LHCN-M2 (cell line): ENCODE measurements around a stretch of chr14.

- RAMPAGE, long total RNA: no peak
Measured at GRCh38 chr14:100165293-100165831, 5.9 kb upstream of the DEGS2 start.

DNA sequence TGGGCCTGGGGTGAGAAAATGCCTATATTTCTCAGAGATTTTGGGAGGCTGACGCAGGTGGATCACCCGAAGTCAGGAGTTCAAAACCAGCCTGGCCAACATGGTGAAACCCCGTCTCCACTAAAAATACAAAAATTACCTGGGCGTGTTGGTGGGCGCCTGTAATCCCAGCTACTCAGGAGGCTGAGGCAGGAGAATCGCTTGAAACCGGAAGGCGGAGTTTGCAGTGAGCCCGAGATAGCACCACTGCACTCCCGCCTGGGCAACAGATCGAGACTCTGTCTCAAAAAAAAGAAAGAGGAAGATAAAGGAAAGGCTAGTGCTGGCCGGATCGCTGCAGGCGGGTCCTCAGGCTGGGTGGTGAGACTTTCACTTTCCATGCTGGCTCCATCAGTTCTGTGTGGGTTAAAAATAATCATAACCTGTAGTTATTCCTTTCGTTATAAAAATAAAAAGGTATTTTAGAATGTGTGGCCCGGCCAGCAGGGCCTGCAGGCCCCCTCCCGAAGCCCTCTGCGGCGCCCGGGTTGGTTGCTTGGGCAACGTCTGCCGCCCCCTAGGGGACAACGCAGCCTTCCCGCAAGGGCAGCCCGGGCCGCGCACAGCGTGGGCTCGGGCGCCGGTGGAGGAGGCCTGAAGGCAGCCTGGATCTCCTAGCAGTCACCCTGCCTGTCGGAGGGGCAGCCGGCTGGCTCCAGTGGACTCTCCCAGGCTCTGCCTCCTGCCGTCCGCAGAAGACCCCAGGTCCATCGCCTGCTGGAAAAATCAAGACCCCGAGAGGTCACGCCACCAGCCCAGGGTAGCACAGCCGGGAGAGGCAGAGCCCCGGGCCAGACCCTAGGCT, 5.1 kb upstream of the SLC25A47 start:
- RAMPAGE, long total RNA: no peak

DNA sequence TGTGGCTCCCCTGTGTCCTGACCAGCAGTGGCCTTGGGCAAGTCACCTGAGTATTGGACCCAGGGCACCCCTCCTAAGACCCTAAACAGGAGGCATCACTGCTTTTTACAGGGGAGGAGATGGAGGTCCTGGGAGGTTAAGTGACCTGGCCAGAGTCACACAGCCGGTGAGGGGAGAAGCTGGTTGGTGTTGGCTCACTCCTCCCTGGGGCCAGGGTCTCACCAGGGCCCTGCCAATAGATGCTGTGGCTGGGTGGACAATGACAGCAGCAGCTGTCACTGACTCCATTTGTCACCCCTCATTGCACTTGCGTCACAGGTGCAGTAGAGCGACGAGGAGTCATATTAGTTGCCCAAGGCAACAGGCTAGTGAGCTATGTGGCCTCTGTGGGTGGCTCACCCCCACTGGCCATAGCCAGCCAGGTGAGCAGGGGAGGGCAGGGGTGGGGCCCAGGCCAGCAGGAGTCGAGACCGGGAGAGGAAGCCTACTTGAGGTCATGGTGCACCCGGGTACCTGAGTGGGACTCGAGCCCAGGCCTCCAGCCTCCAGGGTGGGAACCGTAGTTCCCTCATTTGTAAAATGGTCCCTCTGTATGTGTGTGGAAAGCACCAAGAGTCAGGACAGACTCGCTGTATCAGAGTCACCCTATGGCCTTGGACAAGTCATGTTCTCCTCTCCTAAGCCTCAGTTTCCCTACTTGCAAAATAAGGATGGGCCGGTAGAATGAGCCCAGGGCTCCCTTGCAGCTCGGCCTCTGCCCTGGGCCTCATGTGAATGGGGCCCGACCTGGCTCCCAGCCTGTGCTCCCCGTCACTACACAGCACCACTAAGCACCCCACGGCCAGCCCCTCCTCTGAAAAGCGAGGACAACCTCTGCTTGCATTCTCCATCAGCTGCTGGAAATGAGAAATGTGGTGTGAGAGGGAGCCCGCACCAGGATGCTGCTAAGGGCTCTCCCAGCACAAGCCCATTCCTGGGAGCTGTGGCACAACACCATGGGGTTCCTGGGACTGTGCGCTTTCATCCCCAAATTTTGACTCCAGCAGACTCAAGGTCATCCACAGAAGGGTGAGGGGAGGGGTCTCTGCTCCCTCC, 9.9 kb downstream of the SLC25A47 start:
- RAMPAGE, long total RNA: no peak

GRCh38 chr14:100376830-100377428, 644 bp downstream of the WDR25 start:
- RAMPAGE, long total RNA: no peak

GRCh38 chr14:100567600-100568593, 19.3 kb downstream of the BEGAIN start:
- RAMPAGE, long total RNA: no peak

- RAMPAGE, long total RNA: no peak
Measured at GRCh38 chr14:100645728-100646097, 58.5 kb upstream of the BEGAIN start.

DNA sequence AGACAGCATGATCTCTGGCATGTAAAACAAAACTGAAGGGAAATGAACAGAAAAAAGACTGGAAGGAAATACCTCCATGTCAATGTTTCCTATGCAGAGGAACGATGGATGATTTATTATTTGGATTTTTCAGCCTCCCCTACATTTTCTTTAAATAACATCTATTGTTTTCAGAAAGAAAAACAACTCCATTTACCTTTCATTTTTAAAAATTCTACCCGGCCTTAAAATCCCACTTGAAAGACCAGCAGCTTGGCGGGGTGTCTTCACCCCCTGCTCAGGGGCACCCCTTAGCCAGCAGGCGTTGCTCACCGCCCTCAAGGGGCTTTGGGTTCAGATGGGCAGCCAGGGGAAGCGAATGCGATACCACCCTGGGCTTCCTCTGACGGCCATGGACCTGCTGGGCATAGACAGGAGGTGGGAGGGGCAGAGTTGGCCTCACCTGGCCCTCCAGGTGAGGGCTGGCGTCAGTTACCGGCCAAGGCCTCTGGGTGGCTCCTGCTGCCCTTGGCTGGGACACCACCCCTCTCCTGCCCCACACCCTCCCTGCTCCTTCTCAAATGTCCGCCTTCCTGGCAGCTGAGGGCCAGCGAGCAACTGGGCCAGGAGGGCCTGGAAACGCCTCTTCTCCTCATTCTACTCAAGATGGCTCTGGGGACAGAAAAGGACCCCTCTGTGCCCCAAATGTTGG, 18.5 kb upstream of the DLK1 start:
- RAMPAGE, long total RNA: no peak

GRCh38 chr14:100981064-100981760, 77.7 kb upstream of the RTL1 start:
- RAMPAGE, long total RNA: no peak

- RAMPAGE, long total RNA: no peak
Measured at GRCh38 chr14:101364095-101364514, 397.4 kb upstream of the PPP2R5C start.

DNA sequence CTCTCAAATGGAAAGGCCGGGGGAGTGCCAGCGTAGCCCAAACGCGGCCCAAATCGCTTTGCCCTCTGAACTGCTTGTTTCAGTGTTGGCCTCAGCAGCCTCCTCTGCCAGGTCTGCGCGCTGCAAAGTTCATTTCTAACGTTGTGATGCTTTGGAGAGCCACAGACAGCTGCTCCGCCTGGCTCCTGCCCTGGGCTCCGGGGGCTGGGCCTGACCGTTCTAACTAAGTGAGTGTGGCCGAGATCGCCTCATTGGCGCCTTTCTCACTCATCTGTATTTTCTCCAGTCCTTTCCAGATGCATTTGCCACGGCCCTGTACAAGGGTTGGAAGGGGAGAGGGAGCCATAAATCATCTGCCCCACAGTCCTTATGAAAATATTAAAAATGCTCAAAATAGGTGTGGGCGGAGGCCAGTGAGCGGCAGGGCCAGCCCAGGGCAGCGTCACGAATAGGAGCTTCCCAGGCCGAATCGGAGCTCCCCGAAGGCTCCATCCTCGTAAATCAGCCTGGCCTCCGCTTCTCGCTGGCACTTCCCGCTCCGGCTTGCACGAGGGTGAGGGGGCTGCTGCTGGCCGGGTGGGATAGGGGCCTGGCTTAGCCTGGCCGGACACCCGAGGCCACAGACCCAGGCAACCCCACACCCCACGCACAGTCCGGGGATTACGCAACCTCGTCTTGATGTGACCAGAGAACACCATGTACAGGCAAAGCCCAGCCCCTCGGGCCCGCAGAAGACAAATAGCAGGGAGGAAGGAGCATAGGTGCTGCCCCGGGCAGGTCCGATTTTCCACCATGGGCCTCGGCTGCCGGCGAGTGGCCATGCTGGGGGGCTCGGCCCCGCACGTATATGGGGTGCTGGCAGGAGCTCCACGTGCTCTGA, 396.8 kb upstream of the PPP2R5C start:
- RAMPAGE, long total RNA: no peak

DNA sequence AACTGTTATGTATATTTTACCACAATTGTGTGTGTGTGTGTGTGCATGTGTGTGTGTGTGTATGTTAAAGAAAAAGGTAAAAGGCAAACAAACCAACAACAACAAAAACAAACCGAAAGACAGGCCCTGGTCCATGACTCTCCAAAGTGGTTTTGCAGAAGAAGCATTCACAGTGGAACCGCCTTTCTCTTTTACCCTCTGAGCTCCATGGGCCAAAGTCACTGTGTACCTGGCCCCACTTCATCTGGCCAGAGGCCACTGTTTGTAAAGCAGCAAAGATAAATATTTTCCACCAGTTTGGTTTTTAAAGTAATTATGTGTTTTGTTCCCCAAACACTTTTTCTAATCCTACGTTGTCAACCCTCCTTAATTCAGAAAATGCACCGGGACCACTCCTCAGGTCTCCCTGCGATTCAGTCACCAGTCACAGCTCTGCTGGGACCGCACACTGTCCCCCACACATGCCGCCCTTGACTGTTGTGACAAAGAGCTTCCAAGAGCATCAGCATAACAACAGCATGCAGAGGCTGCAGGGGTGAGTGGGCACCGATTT, 265.7 kb upstream of the PPP2R5C start:
- RAMPAGE, long total RNA: no peak

DNA sequence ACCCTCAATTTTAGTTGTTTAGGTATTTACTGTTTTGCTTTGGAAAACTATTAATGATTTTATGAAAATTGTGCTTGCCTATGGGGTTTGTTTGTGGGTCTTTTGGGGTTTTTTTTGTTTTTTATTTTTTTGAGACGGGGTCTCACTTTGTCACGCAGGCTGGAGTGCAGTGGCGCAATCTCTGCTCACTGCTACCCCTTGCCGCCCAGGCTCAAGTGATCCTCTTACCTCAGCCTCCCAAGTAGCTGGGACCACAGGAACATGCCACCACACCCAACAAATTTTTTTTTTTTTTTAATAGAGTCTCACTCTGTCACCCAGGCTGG, 1.6 kb downstream of the PPP2R5C start:
- RAMPAGE, long total RNA: no peak

GRCh38 chr14:101832207-101832925, 70.9 kb downstream of the PPP2R5C start:
- RAMPAGE, long total RNA: no peak

GRCh38 chr14:101858749-101859256, 97.3 kb downstream of the PPP2R5C start:
- RAMPAGE, long total RNA: no peak

DNA sequence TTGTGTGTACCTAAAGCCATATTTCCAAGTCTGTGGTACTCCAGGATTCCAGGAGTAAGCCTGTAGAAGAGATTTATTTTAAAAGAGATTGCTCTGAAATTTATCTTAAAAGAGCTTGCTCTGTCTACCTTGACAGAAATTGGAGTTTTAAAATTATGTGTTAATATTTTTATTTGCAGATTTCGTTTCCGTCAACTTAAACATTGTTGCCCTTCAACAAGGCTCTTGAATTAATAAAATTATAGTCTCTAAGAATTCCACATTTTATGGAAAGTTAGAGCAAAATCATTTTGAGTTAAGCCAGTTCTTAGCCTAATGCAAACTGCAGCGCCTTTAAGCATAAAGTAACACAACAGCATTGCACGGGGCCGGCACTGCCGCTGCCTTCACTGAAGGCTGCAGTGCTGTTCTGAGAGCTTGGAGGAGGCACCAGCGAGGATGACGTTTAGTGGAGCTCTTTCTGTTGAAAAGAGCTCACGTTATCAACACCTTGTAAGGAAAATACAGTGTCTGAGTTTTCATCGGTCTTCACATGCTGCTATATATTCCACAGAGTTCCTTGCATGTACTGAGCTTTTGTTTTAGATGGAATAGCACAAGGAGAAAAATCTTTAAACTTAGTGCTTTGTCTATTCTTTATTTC, 38.4 kb upstream of the DYNC1H1 start:
- RAMPAGE, long total RNA: no peak

DNA sequence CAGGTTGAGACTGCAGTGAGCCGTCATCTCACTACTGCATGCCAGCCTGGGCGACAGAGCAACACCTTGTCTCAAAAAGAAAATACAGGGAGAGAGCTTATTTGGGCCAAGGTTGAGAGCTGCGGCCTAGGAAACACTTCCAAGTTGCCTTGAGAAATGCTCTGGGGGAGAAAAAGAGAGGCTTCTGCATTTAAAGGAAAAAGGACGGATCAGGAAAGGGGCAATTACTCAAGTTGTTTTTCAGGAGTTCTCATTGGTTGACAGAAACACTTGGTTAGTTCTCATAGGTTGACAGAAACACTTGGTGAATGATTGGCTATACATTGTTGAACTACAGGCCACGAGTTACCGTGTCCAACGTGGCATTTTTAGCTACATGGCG, 34.9 kb upstream of the DYNC1H1 start:
- RAMPAGE, long total RNA: no peak

- RAMPAGE, long total RNA: no peak
Measured at GRCh38 chr14:102063508-102063998, 23.3 kb downstream of the HSP90AA1 start.

- RAMPAGE, long total RNA: no peak
Measured at GRCh38 chr14:102079792-102080111, 7.1 kb downstream of the HSP90AA1 start.

DNA sequence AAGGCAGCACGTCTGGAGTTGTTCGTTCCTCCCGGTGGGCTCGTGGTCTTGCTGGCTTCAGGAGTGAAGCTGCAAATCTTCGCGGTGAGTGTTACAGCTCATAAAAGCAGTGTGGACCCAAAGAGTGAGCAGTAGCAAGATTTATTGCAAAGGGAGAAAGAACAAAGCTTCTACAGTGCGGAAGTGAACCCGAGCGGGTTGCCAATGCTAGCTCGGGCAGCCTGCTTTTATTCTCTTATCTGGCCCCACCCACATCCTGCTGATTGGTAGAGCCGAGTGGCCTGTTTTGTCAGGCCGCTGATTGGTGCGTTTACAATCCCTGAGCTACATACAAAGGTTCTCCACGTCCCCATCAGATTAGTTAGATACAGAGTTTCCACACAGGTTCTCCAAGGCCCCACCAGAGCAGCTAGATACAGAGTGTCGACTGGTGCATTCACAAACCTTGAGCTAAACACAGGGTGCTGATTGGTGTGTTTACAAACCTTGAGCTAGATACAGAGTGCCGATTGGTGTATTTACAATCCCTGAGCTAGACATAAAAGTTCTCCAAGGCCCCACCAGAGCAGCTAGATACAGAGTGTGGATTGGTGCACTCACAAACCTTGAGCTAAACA, 5.0 kb upstream of the WDR20 start:
- RAMPAGE, long total RNA: no peak

DNA sequence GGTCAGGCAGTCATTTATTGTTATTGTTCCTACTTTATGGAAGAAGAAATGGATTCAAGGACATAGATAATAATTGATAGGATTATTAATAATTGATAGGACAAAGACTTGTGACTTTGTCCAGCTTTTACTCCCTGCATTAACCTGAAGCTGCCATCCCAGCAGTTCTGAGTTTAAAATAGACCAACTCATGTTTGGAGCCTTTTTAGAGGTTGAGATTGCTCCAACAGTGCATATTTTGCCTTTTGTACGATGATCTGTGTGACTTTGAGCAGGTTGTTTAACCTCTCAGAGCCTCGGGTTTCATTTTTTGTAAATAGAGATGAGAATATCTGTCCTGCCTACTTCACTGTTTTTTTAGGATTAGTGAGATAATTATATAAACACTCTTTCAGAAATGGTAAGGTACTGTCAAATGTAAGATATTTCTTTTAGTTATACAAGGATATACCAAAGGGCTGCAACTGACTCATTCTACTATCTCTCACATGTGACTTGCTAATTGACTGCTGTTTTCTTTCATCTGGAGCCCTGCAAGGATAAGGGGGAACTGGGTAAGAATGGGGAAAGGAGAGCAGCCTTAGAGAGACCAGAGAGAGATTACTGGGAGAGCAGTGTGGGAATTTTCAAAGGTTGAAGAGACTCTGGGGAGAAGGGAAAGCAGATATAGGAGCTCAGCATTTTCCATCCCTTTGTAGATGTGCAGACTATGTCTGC, 15.3 kb downstream of the WDR20 start:
- RAMPAGE, long total RNA: no peak